Metastatic Liver Carcinoma in the Lung (tissue), 2 donors: ENCODE measurements around the genes CFAP52 and TMEM238L.

- PRO-cap, 2 experiments, result no peak in any of the 2 experiments
These were observed 35.2 kb downstream of the NTN1 start for GRCh38 chr17:9056545-9056958.

DNA sequence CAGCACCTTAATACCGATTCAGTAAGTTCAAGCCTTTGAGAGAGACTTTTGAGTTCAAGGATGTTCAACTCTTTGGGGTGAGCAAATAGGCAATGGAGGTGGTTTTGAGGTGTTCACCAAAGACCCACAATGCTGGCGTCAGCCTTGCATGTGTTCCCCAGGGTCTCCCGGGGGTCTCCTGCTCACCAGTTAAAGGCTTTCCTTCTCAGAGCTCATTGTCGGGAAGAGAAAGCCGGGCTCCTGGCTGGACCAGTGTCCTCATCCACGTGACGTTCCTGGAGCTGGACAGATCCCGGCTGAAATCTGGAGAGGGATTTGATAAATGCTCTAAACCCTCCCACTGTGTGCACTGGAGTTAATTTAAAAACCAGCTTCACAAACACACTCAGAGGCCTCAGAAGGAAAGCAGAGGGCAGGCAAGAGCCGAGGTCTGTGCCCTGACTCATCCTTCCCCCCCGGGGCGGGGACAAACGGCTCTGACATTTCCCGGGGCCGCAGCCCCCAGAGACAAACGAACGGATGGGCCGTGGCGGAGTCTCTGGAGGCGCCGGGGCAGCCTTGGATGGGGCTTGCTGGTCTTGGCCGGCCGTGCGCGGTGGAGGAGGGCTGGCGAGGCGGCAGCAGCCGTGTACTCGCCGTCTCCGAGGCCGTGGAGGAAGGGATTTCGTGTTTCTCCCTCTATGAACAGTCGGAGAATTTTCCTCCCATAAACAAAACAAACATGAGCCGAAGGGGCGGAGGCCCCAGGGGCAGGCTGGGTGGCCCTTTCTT lies 94.1 kb downstream of the NTN1 start:
- PRO-cap, 2 experiments, result peak in 1 of 2 experiments; most common plus-strand start position 510 of the sequence (in 1)

GRCh38 chr17:9247310-9247909 lies 226.1 kb downstream of the NTN1 start:
- PRO-cap, 2 experiments, result no peak in any of the 2 experiments

DNA sequence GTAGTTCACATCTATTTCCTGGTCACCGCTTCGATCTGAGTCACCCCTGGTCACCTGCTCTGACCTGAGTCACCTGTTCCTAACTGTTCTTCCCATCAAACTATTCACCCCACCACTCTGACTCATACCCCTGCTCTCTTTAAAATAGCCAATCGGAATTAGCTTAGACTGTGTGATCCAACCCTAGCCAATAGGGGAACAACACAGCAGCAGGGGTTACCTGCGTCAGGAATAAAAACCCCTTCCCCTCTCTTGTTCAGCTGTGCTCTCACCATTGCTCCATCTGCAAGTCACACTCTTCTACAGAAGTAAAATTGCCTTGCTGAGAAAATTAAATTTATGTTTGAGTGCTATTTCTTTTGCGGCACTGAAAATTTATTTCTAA lies 240.6 kb downstream of the STX8 start:
- PRO-cap, 2 experiments, result no peak in any of the 2 experiments

DNA sequence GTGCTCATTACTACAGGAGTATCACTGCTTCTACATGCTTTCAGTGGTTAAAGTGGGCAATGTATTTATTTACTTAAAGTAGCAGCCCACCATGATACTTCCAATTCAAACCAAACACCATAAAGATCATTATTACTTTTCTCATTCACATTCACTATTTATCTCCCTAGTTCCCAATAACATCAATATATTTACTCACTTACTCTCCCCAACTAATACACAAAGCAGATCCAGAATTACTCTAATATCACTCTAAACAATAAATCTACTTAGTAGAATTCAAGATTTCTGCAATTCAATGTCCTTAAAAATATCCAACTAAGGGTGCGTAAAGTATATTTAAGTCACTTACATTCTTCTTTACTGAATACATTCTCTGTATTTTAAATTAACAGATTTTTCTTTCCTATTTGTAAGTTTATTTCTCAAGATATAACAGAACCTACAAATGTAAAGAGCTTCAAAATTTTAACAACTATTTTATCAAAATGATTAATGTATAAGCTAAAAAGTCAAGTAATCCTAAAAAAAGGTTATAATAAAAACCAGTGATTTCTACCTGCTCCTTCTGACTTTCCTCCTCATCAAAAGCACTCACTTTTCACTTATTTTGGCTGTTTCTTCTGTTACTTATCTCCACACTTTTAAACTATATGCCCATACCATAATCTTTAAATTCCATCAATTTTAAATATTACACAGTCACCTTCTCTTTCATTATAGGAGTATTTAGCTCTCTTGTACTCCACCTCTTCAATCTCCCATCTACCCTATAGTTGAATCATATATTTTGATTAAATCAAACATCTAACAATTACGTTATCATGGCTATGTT lies 222.0 kb downstream of the STX8 start:
- PRO-cap, 2 experiments, result no peak in any of the 2 experiments

GRCh38 chr17:9360553-9361043 lies 215.0 kb downstream of the STX8 start:
- PRO-cap, 2 experiments, result no peak in any of the 2 experiments

DNA sequence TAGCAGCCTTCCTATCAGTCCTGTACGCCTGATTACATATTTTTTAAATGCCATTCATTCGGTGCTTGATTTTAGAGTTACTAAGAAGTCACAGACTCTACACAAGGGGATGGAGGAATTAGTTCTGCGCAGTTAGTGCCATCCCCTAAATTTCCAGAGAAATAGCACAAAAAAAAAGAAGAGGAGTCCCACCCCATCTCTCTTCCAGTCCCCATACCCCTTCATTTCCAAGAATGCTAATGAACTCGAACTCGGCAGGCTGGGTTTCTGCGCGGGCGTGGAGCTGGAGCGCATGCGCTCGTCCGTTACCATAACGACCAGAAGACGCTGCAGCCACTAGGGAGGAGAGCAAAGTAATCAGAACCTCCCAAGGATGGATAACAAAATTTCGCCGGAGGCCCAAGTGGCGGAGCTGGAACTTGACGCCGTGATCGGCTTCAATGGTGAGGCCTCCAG lies at the start of gene CFAP52:
Gene CFAP52, plus strand, starts transcription at position 320 of the 456 bp plus-strand sequence.
- PRO-cap, 2 experiments, result no peak in any of the 2 experiments

DNA sequence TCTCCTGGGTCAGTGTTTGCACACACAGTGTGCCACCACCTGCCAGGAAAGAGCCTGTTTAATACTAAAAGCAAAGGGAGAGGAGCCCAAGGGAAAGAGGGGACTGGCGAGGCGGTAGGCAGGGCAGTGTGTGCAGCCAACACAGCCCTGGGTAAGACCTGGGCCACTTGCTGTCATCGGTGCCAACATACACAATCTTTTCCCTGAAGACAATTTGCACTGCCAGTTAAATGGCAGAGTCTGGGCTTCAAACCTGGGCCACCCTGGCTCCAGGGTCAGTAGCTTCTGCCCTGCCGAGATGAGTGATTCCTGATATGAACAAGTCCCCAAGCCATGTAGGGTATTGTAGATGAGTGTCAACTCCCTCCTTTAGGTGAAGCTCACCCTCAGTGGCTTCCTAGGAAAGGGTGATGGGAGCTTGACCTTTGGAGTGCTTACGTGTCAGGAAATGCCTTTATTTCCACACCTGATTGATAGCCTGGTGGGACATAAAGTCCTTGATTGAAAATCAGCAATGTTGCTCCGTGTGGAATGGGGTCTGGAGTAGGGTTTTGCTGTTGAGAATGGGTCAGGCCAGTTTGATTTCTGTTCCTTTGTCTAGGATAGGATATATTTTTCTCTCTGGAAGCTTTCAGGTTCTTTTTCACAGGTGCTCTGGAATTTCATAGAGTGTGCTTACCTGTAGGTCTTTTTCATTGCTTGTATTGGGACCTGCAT lies 58.4 kb downstream of the USP43 start:
- PRO-cap, 2 experiments, result no peak in any of the 2 experiments

DNA sequence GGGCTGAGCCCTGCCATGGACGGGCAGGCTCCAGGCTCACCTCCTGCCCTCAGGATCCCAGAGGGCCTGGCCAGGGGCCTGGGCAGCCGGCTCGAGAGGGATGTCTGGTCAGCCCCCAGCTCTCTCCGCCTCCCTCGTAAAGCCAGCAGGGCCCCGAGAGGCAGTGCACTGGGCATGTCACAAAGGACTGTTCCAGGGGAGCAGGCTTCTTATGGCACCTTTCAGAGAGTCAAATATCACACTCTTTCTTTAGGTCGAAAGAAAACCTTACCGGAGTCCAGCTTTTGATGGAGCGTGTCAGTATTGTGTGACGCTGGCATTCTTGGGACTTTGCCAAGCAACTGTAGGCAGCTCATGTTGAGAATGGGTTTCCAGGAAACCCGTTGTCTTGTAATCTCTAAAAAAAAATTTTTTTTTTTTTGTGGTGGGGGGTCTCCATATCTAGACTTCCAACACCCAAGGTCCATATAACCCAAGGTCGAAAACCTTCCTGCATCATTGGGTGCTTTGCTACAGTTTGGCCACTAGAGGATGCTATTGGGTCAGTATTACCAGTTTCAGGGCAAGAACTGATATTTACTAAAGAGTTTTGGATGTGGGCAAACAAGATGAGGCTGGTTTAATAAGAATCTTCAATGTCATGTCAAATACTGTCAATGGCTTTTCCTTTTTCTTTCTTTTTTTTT lies 62.5 kb downstream of the DHRS7C start:
- PRO-cap, 2 experiments, result no peak in any of the 2 experiments

DNA sequence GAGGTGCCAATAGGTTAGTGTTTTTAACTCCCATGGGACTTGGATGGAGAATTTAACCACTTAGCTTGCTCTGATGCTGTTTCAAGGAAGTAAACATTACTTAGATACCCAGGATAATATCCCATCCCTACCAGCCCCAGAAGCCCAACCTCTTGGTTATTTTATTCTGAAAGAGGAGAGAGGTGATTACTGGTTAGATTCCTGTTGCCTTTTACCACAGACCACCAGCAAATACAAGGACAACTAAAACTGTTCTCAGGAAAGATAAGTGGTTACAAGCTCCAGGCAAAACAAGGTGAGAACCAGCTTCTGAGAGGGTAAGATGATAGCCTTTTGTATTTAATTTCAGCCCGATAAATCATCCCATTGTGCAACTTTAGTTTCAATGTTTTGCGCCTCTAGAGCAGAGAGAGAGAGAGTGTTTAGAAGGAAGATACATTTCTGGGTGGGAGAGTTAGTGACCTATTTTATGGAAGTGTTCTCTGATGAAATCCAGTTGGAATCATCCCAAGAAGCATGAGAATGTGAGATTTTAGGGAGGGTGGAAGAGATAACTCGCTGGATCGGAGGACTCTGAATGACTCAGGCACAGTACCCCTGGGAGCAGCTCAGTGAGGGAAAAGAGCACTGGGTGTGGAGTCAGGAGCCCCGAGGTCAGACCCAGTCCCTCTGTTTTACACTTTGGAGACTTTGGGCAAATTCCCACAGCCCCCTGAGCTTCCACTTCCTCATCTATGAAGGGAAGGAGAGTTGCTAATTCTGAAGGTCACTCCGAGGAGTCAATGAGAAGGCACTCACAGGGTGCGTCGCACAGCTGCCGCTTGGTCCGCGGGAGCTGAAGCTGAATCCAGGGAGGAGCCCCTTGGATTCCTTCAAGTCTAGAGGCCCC lies 12.1 kb downstream of the GLP2R start:
- PRO-cap, 2 experiments, result no peak in any of the 2 experiments

- PRO-cap, 2 experiments, result no peak in any of the 2 experiments
These were observed 17.5 kb downstream of the GLP2R start for GRCh38 chr17:9843116-9843720.

GRCh38 chr17:10025878-10026394 lies 120.9 kb upstream of the RCVRN start:
- PRO-cap, 2 experiments, result no peak in any of the 2 experiments

GRCh38 chr17:10036016-10037385 lies 131.4 kb upstream of the RCVRN start:
- PRO-cap, 2 experiments, result peak in 1 of 2 experiments; most common minus-strand start chr17:10036624 (in 1)

DNA sequence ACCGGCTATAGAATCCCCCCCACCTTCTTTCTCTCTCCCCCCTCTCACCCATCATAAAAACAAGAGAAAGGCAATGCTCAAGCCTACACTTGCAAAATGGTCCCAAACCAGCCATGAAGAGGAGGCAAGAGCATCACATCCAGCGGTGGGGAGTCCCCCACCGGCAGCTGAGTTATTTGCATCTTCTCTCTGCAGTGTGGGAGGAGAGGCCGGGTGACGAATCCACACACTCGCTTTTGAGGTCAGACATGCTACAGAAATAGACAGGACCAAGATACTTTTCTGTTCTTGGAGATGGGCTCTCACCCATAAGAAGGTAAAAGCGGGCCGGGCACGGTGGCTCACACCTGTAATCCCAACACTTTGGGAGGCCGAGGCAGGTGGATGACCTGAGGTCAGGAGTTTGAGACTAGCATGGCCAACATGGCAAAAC lies 135.5 kb upstream of the RCVRN start:
- PRO-cap, 2 experiments, result no peak in any of the 2 experiments

DNA sequence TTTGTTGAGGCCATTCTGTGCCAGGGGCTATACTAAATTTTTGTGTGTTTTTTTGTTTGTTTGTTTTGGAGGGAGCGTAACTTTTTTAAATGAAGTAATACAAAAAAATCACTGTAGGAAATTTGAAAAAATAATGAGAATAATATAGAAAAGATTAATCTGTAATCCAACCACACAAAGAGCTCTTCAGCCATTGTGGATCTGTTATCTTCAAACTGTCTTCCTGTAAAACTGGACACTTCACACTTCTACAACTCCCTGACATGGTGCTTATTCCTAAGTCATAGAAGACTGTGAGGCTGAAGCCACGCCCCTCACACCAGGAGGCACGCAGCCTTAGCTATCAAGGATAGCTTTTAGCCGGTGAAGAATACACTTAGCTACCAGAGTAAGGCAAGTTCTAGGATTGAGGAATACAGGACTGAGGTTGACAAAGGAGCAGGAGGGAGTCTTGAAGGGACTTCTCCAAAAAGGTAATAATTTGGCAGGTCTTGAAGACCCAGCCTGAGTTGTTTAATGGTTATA lies 79.7 kb upstream of the GAS7 start:
- PRO-cap, 2 experiments, result no peak in any of the 2 experiments

DNA sequence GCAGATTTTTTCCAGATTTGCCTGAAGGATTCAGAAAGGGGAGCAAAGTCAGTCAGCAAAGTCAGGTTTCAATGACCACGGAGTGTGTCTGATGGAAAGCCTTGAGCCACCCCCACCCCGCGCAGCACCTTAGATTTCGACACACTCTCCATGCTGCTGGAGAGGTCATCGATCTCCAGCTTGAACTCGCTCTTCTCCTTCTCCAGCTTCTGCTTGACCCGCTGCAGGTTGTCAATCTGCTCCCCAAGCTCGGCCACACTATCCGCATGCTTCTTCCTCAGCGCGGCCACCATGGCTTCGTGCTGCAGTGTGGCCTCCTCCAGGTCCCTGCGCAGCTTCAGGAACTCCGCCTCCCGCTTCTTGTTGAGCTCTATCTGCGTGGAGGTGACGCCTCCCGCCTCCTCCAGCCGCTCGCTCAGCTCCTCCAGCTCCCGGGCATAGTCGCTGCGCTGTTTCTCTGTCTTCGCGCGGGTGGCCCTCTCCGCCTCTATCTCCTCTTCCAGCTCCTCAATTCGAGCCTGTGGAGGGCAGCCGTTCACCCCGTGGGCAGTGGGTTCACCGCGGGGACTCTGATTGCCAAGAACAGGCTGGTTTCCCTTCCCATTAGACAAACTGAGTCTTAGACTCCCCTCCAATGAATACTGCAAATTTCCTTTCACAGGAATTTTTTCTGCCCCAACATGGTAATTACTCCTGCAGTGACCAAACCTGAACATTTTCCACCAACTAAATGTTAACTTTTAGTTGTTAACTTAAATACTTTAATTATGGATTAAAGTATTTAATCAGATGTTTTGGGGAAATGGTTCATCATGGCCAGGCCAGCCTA lies 19.0 kb downstream of the MYH3 start:
- PRO-cap, 2 experiments, result no peak in any of the 2 experiments

DNA sequence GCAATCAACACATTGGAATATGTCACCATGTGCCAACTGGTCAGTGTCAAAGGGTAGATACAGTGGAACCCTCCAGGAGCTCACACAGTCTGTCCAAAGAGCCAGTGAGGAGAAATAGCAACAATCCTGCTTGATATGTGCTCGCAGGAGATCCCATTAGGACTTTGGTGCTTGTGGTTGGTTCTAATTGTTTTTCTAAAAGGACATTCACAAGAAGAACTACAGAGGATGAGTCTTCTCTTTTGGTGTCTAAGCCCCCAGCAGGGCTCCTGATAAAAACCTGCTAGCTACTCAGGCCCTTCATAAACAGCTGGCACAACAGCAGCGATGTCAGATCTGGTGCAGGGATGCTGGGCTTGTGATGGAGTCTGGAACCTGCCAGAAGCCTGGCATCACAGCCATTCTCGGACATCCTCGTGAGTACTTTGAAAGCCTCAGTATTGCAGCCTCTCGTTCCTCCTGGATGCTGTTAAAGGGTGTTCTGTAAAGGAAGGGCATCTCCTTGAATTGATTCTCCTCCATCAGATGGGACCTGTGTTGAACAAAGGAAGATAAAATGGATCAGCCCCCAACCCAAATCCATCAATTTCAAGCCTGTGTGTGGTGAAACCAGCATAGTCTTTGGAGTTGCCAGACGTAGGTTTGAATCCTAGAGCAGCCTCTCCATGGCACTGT lies 8.3 kb downstream of the TMEM238L start:
- PRO-cap, 2 experiments, result no peak in any of the 2 experiments

GRCh38 chr17:10803403-10804433 lies at the start of gene TMEM238L:
Gene TMEM238L, minus strand, starts transcription at chr17:10804099.
- PRO-cap, 2 experiments, result no peak in any of the 2 experiments

GRCh38 chr17:10812561-10813077 lies 8.7 kb upstream of the TMEM238L start:
- PRO-cap, 2 experiments, result no peak in any of the 2 experiments

DNA sequence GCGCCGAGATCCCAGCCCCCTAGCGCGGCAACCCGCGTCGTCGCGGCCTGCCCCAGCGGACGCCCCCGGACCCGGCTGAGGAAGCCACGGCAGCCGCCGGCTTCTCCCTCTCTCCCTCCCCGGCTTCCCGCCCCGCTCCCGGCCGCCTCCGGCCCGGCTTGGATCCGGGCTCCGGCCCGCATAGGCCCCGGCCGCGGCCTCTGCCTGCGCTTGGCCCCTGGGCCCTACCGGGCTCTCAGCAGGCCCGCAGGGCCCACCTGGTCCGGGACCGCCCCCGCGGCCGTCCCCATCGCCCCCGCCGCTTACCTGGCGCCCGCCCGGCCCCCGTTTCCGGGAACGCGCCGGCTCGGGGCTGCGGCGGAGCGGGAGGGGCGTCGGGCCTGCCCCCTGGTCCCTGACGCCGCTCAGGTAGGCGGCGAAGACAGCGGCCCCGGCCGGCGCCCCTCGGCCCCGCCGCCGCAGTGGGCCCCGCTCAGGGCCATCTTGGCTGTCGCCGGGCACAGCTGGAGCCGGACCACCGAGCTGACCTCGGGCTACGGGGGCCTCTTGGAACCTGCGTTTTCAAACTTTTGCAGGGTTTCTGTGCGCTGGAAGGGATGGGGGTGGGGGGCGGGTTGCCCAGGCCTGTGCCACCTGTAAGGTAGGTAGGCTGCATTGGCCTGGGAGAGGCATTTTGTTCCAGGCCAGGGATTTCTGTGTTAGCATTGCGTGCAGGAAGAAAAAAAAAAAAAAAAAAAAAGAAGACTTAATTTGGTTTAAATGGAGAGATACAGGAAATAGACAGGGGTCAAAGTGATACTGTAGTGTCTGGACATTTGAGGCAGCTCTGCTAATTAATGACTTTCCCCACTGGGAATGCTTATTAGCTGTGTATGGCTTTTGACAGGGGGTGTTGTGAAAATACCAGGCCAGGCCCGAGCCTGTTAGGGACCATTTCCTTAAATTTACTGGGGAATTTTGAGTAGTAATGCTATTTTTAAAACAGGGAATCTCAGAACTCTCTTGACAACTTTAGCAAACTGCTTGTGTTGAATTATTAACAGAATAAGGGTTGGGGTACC lies 670 bp downstream of the MAP2K4 start:
- PRO-cap, 2 experiments, result peak in 1 of 2 experiments; most common minus-strand start position 485 of the sequence (in 1)